ENCODE data around the genes RAB6A and COA4.

DNA sequence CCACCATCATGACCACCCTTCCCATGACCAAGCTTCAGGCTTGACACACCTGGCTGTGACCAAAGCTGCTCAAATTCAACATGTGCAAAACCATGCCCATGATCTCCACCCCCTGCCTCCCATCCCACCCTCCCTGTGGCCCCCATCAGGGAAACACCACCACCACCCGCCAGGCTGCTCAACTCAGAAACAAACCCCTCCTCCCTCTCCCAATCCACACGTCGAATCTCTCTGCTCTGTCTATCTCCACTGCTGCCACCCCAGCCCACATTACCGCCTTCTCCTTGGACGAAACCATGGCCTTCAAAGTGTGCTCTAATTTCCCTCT, 19.7 kb upstream of the PDE2A start:
- PRO-cap, result no peak
- RAMPAGE, long total RNA, 4 experiments, result no peak in any of the 4 experiments

GRCh38 chr11:72740114-72740474, 12.1 kb downstream of the ARAP1 start:
- PRO-cap, result no peak
- RAMPAGE, long total RNA, 4 experiments, result no peak in any of the 4 experiments

GRCh38 chr11:72768448-72769029, 16.3 kb upstream of the ARAP1 start:
- PRO-cap, result no peak
- RAMPAGE, long total RNA, 4 experiments, result no peak in any of the 4 experiments

- PRO-cap, result no peak
- RAMPAGE, long total RNA, 4 experiments, result no peak in any of the 4 experiments
These were observed 393 bp downstream of the ATG16L2 start for GRCh38 chr11:72814495-72815113.

DNA sequence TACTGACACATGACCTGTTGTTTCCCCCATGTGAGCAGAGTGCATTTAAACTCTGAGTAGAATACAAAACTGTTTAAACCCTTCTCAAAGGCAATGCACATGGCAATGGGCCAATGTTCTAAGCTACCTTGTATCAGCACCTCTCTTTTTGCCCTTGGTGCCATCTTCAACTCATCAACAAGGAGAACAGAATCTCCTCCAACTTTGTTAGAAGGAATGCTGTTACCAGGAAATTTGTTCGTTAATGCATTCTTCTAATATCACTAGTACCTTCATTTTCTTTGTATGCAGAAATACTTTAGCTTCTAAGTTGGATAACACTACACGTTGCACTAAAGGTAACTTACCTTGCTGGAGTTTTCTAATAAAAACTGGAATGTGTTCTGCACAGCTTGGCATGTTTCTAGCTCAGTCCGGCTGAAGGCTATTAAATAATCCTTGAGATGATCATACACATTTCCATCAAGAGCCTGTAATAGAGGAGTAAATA, 107.3 kb downstream of the ATG16L2 start:
- PRO-cap, result no peak
- RAMPAGE, long total RNA, 4 experiments, result no peak in any of the 4 experiments

- PRO-cap, result no peak
- RAMPAGE, long total RNA, 4 experiments, result no peak in any of the 4 experiments
These were observed 22.7 kb upstream of the P2RY2 start for GRCh38 chr11:73195218-73195855.

DNA sequence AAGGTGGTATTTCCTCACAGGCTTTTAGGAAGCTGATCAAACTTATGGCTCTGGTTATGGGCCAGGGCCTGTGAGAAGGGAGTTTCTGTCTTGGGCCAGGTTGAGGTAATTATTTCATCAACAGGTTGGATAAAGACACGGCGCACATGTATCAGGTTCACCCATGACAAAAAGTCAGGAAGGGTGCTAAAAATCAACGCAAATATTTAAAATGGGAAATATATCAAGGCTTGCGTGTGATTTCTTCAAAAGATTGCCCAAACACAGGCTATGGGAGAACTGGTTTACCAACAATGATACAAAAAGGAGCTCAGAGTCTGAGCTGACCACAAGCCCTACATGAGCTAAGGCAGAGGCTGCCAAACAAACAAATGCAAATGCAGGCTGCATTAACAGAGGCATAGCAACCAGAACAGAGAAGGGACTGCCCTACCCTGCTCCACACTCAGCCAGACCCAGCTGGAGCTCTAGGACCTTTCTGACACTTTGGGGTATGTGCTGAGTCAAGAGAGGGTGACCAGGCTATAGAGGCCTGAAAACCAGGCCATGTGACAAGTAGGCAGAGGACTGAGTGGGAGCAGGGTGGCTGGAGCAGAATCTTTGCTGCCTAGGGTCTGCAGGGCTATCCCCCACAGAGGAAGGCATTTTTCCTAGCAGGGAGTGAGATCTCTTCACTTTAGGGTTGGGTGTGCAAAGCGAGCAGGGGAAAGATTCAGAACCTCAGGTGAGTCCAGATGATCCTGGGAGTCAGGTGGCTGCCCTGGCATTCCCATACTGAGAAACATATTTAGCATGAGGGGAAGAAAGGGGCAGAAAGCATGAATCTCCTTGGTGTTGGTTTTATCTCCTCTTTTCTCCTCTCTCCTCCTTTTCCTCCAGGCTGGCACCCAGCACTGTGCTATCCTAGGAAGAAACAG, 17.8 kb upstream of the P2RY2 start:
- PRO-cap, result no peak
- RAMPAGE, long total RNA, 4 experiments, result no peak in any of the 4 experiments

DNA sequence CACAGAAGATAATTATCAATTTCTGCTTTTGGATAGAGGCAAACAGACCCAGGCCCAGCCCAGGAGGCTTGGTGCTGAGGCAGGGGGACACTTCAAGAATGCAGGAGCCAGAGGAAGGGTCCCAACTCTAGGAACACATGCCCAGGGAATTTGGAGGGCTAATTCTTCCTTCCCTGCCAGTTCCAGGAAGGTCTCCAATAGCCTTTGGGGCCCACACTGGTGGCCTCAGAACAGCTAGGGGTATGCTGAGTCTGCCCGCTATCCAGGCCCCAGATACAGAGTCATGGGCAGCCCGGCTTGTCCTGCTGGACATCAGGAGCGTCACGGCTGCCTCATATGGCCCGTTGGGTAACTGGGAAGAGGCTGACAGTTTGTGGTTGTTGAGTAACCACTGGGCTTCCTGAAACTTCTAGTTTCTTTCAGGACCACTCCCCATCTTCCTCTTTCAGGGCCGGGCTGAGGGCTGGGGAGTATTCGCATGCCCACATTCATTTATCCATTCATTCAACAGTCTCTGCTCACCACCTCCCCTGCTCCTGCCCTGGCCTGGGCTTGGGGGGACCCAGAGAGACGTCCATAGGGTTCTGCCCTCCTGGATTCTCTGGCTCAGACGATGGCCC, 13.5 kb upstream of the P2RY2 start:
- PRO-cap, result no peak
- RAMPAGE, long total RNA, 4 experiments, result no peak in any of the 4 experiments

- PRO-cap, result bidirectional peak, plus-strand start at chr11:73323780, minus-strand start at chr11:73323647
- RAMPAGE, long total RNA, 4 experiments, result no peak in any of the 4 experiments
These were observed 15.6 kb downstream of the ARHGEF17 start for GRCh38 chr11:73323241-73324496.

GRCh38 chr11:73377470-73378023, 1.3 kb downstream of the RELT start:
- PRO-cap, result no peak
- RAMPAGE, long total RNA, 4 experiments, result no peak in any of the 4 experiments

GRCh38 chr11:73382009-73382664, 5.9 kb downstream of the RELT start:
- PRO-cap, result no peak
- RAMPAGE, long total RNA, 4 experiments, result no peak in any of the 4 experiments

DNA sequence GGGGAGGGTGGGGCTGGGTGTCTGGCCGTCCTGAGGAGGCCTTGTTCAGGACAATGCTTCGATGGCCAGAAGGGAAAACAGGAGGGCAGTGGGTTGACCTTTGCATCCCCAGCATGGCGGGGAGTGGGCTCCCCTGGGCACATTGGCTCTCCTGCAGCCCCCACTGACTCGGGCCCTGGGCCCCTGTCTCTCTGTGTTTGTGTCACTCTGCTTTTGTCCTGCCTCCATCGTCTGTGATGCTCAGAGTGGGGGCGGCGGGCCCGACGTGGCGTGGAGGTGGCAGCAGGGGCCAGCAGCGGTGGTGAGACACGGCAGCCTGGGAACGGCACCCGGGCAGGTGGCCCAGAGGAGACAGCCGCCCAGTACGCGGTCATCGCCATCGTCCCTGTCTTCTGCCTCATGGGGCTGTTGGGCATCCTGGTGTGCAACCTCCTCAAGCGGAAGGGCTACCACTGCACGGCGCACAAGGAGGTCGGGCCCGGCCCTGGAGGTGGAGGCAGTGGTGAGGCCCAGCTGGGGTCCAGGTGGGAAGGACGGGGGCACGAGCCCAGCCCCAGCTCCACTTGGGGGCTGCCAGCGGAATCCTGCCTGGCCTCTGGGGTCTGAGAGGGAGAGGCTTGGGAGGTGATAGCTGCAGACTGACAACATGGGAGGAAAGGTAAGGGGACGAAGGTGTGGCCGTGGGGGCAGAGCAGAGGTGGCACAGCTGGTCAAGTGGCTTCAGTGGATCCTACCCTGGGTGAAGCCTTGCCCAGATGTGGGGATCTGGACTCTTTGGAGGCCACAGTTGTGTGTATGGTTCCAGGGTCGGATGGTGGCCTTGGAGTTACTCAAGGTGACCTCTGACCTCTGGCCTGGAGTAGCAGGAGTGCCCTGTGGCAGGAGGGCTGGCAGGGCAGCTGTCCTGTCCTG, 16.0 kb downstream of the RELT start:
- PRO-cap, result no peak
- RAMPAGE, long total RNA, 4 experiments, result no peak in any of the 4 experiments

DNA sequence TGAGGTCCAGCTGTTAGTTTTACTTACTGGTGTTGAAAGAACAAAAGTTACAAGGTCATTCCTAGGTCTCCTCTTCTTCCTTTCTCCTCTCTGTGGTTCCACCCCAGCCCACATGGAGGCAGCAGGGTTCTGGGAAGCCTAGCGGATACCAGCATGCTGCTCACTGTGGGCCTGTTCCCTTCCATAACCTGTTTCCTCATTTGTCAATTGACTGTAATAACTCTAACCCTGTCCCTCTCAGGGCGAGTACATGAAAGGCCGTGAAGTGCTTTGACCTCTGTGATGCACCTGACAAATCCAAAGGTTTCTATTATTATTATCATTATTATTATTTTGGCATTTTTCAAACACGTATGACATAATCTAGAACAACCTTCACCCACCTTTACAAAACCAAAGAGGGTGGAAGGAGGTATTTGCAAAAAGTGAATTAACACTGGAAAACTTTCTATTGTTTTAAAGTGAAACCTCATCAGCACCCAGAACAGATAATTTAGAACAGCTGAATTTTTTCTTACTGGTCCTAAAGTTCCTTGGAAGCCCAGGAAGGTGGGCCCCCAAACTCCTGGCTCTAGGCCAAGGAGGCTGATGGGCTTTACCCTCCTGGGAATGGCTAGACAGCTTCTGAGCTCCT, 28.0 kb downstream of the RELT start:
- PRO-cap, result no peak
- RAMPAGE, long total RNA, 4 experiments, result no peak in any of the 4 experiments

GRCh38 chr11:73405872-73406976, 30.0 kb downstream of the RELT start:
- PRO-cap, result no peak
- RAMPAGE, long total RNA, 4 experiments, result no peak in any of the 4 experiments

- PRO-cap, result bidirectional peak, plus-strand start at chr11:73598653, minus-strand start at chr11:73598539
- RAMPAGE, long total RNA, 4 experiments, result no peak in any of the 4 experiments
These were observed 569 bp upstream of the FAM168A start for GRCh38 chr11:73598428-73598933.

DNA sequence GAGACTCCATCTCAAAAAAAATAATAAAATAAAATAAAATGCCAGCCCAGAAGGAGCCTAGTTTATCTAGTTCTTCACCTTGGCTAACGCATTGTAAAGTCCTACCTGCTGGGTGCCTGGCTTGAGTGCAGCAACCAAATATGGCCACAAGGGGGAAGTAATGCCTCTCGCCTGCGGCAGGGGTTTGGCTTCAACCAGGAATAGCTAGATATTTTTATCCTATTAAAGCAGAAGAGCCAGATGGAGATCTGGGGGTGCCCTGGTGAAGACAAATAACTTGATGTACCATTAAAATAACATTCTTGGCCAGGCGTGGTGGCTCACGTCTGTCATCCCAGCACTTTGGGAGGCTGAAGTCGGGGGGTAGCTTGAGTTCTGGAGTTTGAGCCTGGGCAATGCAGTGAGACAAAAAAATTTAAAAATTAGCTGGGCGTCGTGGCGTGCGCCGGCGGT, 20.6 kb upstream of the PLEKHB1 start:
- PRO-cap, result no peak
- RAMPAGE, long total RNA, 4 experiments, result no peak in any of the 4 experiments

DNA sequence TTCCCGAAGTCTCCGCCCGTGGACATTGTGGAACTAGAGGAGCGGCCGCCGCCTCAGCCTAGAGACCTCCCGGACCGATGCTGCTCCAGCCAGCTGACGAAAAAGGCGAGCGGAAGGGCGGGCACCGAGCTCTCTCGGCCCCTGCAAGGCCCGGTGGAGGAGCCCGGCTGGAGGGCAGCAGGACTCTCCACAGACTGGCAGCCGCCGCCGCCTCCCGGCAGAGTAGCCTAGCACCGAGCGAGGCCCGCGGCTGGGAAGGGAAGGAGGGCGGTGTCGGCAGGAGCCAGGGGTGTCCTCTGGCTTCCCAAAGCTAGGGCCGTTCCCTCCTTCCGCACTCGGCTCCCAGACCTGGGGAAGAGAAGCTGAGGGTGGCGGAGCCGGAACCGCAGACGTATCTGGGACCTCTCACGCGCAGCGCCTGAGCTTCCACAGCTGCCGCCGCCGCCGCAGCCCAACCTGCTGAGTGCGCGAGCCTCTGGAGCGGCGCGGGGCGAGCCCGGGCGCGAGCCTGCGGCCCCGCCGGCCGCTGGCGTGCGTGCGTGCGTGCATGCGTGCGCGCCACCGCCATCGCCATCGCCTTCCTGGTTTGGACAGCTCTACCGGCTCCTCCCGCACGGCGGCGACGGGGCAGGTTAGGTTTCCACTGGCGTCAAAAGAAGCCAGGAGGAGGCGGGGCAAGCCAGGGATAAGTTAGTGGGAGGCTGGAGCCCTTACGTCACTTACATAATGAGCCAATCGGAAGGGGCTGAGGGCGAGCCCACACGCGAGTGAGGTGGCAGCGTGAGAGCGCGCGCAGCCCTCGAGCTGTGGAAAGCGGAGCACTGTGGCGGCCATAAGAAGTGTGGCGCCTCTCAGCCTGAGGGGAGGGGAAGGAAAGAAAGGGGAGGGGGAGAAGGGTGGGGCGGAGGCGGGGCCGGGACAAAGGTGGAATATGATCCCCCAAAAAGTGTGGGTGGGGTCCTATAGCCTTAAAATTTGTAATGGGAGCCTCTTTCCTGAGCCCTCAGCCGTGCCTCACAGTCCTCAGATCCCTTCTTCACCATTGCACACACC, at the start of gene RAB6A:
Gene RAB6A (minus strand): TSS at position 465 of the 1,053 bp plus-strand sequence.
- PRO-cap, result bidirectional peak, plus-strand start at position 762 of the sequence, minus-strand start at position 624 of the sequence
- RAMPAGE, long total RNA, 4 experiments, result start-site peak on the minus strand in 3 of 4 experiments, centred at positions 85 to 470 of the sequence, 116 to 1,589 reads per replicate

GRCh38 chr11:73875511-73876239, 971 bp downstream of the COA4 start:
- PRO-cap, result no peak
- RAMPAGE, long total RNA, 4 experiments, result no peak in any of the 4 experiments

- PRO-cap, result bidirectional peak, plus-strand start at chr11:73876999, minus-strand start at chr11:73876806
- RAMPAGE, long total RNA, 4 experiments, result start-site peak on the plus strand in 3 of 4 experiments, at chr11:73877004-73877014 at its widest, 39 to 64 reads per replicate; start-site peak on the minus strand in 4 of 4 experiments, at chr11:73876818-73876887 at its widest, 211 to 842 reads per replicate
These were observed at the start of gene COA4 for GRCh38 chr11:73876240-73877158. Gene COA4 (minus strand): TSS chr11:73876846.

- PRO-cap, result no peak
- RAMPAGE, long total RNA, 4 experiments, result no peak in any of the 4 experiments
These were observed 6.0 kb downstream of the UCP2 start for GRCh38 chr11:73976508-73977138.

All from sigmoid colon (tissue), 4 donors.